Endothelial cell (in vitro differentiated cells): ENCODE measurements around a stretch of chr2.

DNA sequence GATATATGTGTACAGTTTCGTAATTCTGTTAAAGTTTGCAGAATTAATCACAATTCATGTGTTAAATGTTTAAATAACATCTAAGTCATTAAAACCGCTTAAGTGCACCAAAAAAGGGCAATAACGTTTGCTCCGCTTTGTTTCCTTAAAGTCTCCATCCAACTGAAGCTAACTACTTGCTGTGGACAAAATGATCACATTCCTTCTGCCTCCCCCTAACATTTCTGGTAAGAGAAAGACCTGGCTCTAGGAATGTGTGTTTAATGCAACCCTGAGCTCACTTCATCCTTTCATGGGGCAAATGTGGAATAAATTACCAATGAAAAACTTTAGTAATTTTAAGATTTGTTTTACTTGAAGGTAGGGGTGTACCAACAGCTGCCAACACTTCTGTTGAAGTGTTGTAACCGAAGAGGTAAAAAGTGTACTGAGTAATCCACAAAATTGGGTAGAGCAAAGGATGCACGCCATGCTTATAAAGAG is 1.3 kb downstream of the HNRNPLL start:
- PRO-cap, result no peak

GRCh38 chr2:38720914-38721376 is 30.2 kb downstream of the SRSF7 start:
- PRO-cap, result no peak

GRCh38 chr2:38746437-38747127 is 4.6 kb downstream of the SRSF7 start:
- PRO-cap, result no peak

DNA sequence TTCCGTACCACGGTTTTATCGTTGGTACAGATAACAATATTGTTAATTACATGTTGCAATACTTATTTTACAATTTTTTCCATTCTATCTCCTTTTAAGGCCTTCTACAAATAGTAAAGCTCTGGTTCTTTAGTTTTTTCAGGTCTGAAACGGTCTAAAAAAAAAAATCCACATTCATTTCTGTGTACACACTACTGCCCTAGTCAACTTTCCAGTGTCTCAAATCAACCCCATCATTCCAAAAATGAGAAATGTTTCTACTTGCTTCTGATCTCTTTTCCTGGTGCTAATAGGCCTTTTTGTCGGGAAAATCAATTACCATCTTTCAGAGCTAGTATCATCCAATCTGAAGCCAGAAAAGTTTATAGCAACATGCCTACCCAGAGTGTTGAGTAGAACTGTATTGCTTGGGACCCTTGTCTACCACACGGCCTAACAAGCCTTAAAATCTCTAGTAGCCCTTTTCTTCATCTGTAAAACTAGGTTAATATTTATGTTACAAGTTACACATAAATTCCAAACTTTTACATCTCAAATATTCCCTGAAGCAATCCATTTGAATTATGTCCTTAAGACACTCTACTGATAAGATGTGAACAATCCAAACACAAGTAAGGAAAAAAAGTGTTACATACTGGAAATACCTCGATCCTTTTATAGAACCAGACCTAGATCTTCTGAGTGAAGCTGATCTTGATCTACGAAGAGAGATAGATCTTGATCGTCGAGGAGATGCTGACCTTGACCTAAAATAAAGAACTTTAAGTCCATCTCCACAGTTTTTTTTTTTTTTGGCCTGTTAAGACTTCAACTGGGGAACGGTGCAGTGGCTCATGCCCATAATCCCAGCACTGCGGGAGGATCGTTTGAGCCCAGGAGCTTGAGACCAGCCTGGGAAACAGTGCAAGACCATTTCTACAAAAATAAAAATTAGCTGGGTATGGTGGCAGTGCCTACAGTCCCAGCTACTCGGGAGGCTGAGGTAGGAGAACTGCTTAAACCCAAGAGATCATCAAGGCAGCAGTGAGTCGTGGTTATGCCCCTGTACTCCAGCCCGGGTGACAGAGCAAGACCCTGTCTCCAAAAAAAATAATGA is 3.4 kb downstream of the SRSF7 start:
- PRO-cap, result no peak

DNA sequence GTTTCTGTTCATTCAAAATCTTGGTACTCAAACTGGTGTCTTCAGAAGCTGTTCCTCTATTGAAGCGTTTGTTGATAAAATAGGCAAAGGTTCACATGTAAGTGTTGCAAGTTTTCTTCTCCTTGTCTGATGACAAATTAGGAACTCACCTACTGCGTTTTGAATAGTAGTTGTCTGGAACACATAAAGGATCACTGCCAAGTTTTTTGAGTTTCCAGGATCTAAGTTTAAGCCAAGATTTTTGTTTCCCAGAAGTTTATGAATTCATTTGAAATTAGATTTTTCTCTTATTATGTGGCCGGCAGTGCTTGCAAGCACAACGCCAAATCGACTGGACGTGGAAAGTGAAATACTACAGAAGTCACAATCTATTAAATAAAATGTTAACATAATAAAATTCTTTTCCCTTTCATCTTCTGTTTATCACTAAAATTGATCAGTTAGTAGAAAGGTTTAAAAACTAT is 85.4 kb downstream of the ARHGEF33 start:
- PRO-cap, result no peak

- PRO-cap, result bidirectional peak, plus-strand start at chr2:39124011, minus-strand start at chr2:39123918; bidirectional peak, plus-strand start at chr2:39124071, minus-strand start at chr2:39124044
These were observed 2.9 kb upstream of the SOS1 start for GRCh38 chr2:39123672-39124188.

GRCh38 chr2:39216847-39217374 is 96.1 kb upstream of the SOS1 start:
- PRO-cap, result no peak

GRCh38 chr2:39334018-39334599 is 103.0 kb downstream of the MAP4K3 start:
- PRO-cap, result no peak

DNA sequence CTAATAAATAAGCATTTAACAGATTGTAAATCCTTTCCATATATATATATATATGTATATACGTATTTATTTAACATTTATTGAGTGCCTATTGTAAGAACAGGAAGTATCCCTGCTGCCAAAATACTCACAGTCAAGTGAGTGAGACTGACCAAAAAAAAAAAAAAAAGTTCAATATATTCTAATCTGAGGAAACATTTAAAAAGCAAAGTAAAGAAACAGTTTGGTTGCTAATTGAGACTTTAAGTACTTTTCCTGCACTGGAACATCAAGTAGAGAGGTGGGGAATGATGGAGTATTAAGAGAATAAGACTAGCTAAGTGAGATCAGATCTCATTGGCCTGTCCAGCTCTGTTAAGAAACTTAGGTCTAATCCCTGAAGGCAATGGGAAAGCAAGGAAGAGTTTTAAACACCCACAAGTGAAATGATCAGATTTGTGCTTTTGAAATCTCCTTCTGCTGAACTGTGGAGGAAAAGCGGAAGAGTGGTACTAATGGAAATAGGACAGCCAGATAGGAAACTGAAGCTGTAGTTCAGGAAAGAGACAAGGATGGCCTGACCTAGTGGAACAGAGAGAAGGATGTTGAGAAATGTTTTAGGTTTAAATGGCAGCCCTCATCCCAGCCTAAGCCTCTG is 27.8 kb upstream of the MAP4K3 start:
- PRO-cap, result no peak

- PRO-cap, result no peak
These were observed 55.2 kb upstream of the MAP4K3 start for GRCh38 chr2:39492204-39492751.

DNA sequence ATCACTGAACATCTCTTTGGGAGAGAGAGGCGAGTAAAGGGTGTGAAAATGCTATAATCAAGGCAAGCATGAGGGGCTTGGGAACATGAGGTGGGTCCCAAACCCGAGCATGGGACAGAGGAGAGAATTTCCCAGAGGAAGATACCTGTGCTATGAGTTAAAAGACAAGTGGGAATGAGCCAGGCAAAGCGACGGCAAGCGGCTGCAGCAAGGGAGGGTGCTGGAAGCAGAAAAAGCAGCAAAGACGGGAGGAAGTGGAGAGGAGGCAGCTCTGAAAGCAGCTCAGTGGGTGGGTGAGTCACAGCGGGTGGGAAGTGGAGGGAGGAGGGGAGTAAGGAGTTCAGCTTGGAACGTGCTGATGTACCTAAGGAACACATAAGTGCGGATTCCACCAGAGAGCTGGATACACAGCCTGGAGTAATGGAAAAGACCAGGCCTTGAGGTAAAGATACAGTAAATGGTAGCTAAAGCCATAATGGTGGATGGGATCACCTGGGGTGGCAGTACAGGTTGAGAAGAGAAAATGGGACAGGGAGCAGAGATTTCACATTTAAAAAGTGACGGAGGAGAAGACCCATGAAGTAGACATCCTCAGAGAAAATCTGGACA is 41.4 kb downstream of the THUMPD2 start:
- PRO-cap, result no peak

DNA sequence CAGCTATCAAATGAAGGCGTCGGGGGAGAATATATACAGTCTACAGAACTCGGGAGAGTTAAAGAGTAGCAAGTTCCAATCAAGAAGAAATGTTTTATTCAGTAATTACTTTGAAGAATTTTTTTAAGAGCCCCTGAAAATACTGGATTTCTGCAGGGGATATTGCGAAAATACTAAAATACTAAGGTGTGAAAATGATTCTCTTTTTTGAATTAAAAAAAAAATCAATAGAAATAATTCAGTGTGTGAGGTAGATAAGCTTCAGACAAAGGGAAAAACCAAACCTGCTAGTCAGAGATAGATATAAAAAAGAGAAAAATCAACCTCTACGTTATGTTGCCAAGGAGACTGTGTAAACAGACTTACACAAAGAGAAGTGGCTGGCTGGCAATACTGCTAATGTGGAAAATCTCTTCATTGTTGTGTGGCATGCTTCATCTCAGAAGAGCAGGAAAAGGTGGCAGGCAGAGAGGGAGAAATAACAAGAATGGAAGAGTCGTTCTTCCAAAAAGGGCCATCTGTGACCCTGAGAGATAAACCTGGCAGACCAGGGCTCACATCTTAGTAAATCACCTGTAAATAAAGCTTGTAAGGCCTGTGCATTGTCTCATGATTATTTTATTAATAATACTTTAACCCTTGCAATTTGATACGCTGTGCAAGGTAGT is 200.8 kb downstream of the SLC8A1 start:
- PRO-cap, result bidirectional peak, plus-strand start at position 417 of the sequence, minus-strand start at position 293 of the sequence

DNA sequence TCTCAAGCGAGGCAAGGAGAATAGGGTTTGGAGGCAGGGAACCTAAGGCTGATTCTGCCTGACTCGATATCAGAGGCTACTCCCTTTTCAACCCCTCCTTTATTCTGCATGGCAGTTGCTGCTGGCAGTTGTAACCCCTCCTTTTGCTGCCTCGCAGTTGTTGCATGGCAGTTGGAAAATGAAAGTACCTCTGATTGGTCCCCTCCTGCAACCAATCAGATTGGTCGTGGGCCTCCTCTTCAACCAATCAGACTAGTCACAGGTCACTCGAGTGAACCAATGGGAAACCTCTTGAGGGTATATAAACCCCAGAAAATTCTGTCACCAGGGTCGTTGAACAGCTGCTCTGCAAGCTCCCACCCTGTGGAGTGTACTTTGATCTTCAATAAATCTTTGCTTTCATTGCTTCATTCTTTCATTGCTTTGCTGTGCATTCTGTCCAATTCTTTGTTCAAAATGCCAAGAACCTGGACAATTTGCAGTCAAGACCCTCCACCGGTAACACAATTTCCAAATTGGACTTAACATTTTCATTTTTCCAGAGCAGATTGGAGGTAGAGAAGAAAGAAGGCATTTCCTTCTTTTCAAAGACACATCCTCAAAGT is 294.4 kb upstream of the SLC8A1 start:
- PRO-cap, result no peak

DNA sequence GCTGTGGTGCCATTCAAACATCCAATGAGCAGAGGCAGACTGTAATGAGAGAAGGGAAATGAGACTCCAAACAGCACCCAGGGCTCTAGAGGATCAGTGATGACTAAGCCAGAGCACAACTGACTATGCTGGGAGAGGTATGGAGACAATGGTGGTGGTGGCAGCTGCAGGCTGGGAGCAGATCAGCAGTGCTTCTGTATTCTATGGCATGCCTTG is 311.5 kb upstream of the PKDCC start:
- PRO-cap, result no peak

GRCh38 chr2:41877076-41877999 is 170.5 kb upstream of the PKDCC start:
- PRO-cap, result no peak

- PRO-cap, result no peak
These were observed 1.8 kb upstream of the PKDCC start for GRCh38 chr2:42046068-42046448.

DNA sequence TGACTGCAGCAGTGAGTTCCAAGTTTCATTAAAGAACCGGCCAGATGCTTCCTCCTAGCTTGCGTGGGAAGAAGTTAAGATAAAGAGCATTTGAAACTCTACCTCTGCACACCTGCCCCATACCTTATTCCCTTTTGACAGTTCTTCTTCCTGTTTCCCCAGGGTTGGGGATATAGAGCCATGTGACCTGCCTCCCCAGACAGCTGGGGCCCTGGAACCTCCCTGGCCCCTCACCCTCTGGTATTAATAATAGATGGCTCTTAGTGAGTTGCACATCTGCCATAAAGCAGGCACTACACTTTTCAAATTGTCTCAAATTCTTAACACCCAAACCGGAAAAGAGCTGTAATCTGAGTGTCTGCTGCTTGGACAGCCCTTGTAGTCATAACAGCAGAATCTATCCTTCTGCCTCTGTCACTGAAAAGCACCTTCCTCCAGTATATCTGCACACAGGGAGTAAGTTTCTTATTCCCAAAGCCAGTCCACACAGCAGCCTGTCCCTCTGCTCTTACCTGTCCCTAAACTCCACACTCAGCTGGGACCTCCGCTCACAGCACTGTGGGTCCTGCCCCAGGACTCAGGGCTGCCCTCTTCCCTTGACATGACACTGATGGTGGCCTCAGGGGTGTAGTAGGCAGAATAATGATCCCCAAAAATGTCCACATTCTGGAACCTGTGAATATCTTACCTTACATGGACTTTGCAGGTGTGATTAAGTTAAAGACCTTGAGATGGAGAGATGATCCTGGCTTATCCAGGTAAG is 39.9 kb upstream of the EML4 start:
- PRO-cap, result no peak

DNA sequence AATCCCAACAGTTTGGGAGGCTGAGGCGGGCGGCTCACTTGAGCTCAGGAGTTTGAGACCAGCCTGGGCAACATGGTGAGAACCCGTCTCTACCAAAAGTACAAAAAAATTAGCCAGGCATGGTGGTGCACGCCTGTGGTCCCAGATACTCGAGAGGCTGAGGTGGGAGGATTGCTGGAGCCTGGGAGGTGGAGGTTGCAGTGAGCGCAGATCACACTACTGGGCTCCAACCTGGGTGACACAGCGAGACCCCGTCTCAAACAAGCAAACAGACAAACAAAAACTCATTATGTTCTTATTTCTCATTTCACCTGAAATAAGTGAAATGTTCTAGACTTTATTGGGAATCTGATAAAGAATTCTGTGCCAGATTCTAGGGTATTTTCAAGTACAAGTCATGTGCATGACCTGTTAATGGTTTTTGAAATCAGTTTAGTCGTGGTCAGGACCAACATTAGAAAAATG is 8.2 kb downstream of the EML4 start:
- PRO-cap, result no peak

- PRO-cap, result no peak
These were observed 24.6 kb downstream of the EML4 start for GRCh38 chr2:42193696-42194266.

GRCh38 chr2:42340367-42341191 is 20.4 kb downstream of the COX7A2L start:
- PRO-cap, result no peak